Umbilical cord (tissue), 2 donors: ENCODE results near the gene PXDC1.

DNA sequence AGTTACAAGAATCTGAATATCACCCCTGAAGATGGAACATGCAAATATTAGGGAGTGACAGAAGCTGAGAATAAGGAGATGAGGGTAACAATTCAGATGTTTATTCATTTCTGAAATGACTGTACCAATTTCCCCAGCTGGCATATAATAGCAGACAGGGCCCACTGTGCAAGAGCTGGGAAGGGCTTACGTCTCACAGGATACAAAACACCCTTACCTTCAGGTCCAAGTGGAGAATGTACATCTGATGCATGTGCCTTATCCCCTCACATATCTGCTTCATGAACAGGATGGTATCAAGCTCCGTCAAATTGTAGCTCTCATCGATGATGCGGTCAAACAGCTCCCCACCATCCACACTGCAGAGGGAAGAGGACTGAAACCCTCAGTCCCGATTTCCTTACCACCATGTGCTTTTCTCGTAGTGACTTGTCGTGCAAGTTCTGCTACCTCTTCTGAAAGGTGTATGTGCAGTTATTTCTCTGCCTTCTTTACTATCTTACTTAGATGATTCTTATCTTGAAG, 67.9 kb downstream of the MYLK4 start:
- RAMPAGE, long total RNA = no peak

GRCh38 chr6:2766643-2766786, 1.3 kb downstream of the WRNIP1 start:
- RAMPAGE, long total RNA = no peak

DNA sequence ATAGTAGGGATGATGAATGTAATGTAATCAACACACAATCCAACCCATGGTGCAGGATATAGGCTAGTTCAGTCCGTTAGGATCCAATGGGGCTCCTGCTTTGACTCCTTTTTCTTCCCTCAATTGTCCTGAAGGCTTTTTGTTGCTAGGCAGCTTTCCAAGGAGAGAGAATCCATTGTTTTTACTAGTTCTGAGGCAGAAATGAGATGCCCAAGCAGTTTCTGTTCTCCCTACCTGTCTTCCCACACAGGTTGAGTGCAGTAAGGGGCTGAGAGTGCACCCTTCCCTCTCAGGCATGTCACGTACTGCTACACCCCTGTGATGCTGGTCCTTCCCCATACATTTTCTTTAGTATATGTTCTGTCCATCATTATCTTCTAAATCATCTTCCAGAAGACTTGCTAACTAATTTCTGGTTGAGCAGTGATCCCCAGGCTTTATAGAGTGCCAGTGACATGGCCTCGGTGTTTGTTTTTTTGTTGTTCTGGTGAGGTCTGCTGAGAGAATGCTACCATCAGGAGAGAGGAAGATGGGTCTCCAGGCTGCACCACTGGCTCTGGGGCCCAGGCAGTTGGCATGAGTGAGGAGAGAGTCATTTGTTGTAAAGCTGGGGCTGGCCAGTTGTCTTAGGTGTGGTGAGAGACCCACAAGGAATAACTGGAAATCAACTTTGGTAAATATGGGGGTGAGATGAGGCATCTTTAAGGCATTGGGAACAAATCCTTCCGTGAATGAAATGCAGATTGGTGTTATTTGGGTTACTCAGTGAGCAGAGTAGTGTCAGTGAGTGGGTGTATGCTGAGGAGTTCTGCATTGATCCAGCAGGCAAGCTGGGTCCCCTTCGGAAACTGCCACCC, 12.4 kb downstream of the WRNIP1 start:
- RAMPAGE, long total RNA = no peak

GRCh38 chr6:2833193-2834245, 8.1 kb downstream of the SERPINB1 start:
- RAMPAGE, long total RNA = no peak

- RAMPAGE, long total RNA = no peak
Measured at GRCh38 chr6:2931845-2932577, 28.9 kb upstream of the SERPINB9 start.

DNA sequence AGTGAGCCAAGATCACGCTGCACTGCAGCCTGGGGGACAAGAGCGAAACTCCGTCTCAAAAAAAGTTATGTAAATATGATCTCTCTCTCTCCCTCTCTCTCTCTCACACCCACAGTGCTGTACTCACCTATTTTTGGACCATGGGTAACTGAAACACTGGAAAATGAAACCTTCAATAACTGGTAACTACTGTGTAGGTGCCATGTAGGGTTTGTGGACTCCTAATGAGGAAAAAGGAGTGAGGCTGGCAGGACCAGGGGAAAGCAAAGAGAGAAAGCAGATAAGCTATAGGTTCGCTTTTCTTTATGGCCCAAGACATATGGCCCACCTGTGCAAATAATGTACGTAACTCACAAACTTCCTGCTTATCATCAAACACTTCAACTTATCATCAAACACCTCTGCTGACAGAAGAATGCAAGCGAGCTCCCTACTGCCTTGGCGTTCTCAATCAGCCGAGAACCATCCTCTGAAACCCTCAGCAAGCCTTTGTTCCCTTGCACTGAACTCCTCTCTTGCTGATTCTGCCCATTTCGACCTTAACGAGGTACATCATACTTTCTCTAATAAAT, 28.6 kb downstream of the SERPINB6 start:
- RAMPAGE, long total RNA = no peak

DNA sequence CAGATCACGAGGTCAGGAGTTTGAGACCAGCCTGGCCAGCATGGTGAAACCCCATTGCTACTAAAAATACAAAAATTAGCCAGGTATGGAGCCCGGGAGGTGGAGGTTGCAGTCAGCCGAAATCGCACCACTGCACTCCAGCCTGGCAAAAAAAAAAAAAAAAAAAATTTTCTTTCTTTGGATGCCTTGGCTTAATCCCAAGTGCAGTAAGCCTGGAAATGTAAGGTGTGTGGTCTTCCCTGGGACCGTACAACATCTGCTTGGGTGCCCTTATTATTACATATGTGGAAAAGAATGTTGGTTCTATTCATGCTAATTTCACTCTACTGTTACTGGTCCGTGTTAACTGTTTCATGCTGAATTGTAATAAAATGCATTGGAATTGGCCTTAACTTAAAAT, 1.5 kb downstream of the SERPINB6 start:
- RAMPAGE, long total RNA = no peak

GRCh38 chr6:3135620-3136001, 17.1 kb downstream of the BPHL start:
- RAMPAGE, long total RNA = no peak

- RAMPAGE, long total RNA = no peak
Measured at GRCh38 chr6:3155531-3156531, 1.5 kb downstream of the TUBB2A start.

DNA sequence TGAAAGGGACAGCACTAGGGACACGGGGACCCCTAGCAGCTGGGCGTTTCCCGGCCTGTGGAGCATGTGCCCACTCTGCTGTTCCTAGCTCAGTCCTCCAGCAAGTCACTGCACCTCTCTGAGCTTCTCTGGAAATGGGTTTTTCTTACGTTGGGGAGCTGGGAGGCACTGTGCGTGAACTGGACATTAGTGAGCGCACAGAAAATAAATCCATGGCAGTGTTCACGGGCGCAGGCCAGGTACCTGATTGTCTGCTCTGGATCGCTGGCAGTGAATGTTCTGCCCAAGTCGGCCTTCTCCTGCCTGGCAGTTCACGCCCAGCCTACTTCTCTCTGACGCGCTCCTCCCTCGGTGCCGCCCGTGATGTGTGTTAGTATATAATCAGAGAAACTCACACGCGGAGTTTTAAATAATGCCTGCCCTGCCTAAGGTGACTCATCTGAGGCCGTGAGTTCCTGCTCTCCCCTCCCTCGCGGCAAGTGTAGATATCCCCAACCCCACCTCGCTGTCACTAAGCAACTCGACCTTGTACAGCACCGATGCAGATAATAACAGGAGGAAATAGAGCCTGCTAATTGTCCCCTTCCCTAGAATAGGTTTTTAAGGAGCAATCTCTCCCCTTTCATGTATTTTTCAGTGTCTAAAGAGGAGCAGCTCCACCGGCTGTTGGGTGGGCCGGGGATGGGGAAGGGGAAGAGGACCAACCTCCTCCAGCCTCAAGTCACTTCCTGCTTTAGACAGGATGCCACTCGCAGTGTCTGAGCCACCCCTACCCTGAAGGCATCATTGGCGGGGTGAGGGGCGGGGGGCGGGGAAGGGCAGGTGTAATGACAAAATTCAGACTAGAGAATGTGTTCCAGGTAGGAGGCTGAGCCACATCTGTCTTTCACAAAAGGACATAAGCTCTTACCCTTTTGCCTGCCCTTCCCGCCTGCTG, 2.9 kb upstream of the TUBB2A start:
- RAMPAGE, long total RNA = no peak

- RAMPAGE, long total RNA = no peak
Measured at GRCh38 chr6:3165965-3166890, 8.9 kb upstream of the TUBB2A start.

DNA sequence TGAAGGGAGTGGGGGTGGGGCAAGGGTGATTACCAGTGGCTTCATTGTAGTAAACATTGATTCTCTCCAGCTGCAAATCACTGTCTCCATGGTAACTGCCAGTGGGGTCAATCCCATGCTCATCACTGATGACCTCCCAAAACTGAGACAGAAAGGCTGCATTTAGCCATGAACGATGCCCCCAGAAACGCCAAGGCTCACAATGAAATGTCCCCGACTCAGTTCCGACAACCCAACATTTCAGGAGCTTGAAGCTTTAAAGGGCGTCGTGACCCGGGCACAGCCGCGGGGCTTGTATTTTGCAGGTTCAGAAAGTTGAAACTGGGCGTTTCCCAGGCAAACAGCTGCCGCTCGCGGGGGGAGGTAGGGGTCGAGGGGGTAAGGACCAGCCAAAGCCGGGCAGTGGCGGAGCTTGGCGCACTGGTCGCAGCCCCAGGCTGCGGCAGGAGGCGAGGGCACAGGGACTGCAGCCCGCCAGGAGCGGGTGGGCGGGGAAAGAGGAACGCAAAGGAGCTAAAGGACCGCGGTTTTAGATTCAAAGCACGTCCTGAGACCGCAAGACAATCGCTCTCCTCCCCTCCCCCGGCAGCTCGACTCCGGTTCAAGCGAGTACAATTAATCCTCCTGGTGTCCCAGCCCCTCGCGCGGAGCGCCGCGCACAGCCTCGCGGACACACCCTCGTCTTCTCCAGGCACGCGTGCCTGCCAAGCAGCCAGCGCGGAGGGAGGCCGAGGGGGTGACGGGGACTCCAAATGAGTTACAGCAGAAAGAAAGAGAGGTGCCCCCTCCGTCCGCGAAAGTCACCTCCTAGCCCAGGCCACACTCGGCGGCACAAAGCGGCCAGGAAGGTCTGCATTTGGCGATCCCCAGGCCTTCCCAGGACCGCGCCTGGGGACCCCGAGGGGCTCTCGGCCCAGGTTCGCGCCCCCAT, 660 bp downstream of the TUBB2B start:
- RAMPAGE, long total RNA = no peak

- RAMPAGE, long total RNA = no peak
Measured at GRCh38 chr6:3291771-3292416, 33.1 kb downstream of the PSMG4 start.

DNA sequence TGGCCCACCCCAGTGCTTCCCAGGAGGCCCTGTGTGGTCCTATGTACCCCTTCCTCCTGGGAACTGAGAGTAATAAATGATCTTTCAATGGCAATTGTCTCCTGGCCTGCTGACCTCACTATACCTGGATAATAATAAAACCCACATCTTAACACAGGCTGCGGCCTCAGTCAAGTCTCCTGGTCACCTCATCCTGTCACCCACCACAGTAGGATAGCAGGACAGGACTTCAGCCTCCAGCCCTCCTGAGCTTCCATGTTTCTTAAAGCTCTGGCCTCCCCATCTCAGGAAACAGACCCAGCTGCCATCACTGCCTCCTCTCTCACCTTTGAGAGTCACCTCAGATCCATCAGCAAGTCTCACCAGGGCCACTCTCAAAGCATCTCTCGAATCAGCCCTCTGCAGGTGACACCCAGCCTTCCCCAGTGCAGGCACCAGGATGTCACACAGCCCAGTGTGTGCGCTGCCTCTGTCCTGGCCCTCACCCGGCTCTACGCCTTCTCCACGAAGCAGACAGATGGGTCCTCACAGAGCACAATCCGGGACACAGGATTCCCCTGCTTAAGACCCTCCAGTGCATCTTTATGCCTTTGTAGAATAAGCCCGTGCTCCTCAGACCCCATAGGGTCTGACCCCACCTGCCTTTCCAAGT, 59.9 kb downstream of the PSMG4 start:
- RAMPAGE, long total RNA = no peak

DNA sequence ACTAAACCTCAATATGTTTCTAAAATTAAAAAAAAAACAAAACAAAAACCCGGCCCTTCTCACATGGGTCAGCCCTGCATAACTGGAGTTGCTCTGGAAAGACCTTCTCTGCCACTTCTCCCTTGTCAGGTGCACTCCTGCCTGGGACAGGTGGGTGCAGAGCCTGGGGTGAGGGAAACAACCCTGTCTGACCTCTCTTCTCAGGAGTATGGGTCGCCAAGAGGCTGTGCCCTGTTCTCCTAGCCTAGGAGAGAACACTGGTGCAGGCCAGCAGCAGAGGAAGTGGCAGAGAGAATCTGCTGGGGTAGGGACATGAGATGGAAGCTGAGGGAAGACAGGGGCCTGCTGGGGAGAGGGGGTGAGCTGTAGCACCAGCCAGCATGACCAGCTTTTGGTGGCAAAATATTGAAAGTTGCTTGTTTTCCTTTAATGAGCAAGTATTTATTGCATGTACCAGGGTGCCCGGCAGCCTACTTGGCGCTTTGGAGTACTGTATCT, 62.9 kb downstream of the PSMG4 start:
- RAMPAGE, long total RNA = no peak

DNA sequence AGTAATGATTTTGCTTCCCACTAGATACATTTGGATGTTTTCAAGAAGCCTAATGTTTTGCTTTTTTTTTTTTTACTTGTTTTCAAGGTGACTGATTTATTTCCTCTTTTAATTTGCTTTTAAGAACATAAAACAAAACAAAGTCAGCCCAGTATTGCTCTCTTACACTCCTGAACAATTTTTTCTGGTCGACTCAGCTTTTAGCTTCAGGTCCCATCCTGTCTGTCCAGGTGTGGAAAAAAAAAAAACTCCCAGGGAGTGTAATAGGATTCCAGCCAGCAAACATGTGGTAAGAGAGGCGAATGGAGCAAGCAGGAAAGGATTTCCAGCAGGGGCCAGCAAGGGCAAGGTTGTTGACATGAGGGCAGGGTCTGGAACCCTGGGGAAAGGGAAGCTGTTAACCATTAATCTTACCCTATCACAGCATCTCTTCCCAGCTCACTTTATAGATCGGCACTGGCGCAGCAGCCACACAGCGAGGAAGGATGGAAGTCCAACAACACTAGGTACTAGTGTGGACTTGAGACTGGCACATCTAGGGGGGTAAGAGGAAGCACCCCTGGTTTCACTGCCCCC, 53.6 kb downstream of the SLC22A23 start:
- RAMPAGE, long total RNA = no peak

DNA sequence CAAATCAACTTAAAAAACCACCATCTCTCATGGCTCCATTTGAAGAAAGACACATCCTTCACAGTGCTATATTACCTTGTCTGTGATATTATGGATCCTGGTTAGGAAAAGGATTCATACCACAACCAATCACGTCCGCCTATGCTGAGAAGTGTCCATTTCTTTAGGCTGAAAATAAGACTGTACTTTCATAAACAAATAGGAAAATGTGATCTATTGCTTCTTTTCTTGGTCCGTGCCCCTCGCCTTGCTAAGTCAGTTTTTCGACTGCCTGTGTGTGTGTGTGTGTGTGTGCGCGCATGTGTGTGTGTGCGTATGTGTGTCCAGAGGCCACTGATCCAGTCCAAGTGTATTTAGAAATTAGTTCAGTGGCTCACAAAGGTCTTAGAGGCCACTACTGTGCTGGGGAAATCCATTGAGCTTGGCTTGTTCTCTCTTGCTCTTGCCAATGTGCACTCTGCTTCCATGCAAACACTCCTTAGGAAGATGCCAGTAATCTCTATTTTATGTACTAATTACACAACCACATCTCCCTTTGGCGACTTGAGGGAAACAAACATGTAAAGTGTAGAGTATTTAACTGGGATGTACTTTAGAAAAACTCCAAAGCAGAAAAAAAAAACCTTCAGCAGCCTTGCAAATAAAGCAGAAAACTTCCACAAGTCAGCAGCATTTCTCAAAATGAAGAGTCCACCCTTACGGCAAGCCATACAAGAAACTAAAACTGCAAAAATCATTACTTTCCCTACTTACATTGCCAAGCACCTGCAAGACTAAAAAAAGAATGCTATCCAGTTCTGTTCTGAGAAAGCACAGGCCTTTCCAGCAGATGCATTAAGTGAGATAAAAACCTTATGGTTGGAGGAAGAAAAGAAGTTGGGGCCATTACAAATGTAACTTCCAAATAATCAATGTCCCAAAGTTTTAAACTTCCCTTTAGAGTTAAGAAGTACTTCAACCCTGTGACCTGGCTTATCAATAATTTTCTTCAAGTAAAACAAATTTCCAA, 50.3 kb downstream of the SLC22A23 start:
- RAMPAGE, long total RNA = no peak

DNA sequence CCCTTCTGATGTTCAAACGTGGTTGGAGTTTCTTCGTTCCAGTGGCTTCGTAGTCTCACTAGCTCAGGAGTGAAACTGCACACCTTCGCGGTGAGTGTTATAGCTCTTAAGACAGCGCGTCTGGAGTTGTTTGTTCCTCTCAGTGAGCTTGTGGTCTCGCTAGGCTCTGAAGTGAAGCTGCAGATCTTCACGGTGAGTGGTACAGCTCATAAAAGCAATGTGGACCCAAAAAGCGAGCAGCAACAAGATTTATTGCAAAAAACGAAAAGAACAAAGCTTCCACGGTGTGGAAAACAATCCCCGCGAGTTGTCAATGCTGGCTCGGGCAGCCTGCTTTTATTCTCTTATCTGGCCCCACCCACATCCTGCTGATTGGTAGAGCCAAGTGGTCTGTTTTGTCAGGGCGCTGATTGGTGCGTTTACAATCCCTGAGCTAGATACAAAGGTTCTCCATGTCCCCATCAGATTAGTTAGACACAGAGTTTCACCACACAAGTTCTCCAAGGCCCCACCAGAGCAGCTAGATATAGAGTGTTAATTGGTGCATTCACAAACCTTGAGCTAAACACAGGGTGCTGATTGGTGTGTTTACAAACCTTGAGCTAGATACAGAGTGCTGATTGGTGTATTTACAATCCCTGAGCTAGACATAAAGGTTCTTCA, 31.6 kb downstream of the PXDC1 start:
- RAMPAGE, long total RNA = no peak

GRCh38 chr6:3736042-3736509, 15.4 kb downstream of the PXDC1 start:
- RAMPAGE, long total RNA = no peak

- RAMPAGE, long total RNA = no peak
Measured at GRCh38 chr6:3751625-3752604, at the start of gene PXDC1. PXDC1 (minus strand) TSS chr6:3751713.